GM19240 (cell line): ENCODE results near the gene BMAL2.

GRCh38 chr12:25757389-25757754 is 201.1 kb upstream of the RASSF8 start:
- RRBS = no CpG with 5 or more reads among the region's 2 CpGs

- RRBS = no CpG with 5 or more reads among the region's 3 CpGs
These were observed 69.7 kb downstream of the BHLHE41 start for GRCh38 chr12:26055107-26055577.

DNA sequence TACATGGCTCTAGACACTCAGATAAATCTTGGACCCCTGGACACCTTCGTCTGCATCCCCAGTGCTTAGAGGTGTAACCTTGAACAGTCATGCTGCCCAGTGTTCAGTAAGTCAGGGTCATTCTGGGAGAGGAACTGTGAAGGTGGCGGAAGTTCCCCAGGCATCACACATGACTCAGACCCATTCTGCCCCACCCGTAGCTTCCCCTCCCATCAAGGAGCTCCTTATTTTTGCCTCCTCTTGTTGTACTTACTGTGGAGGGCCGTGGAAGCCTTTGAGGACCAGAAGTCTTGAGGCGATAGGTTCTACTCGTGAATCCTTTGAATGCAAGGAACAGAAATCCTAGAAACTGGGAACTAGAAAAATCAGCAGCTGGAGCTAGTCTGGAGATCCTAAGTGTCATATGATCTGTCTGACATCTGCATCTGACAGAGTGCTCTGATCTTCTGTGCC is 18.0 kb upstream of the SSPN start:
- RRBS = no CpG with 5 or more reads among the region's 6 CpGs

GRCh38 chr12:26231230-26231804 is 35.9 kb downstream of the SSPN start:
- RRBS = no CpG with 5 or more reads among the region's 4 CpGs

- RRBS = no CpG with 5 or more reads among the region's 9 CpGs
These were observed 92.1 kb downstream of the SSPN start for GRCh38 chr12:26287474-26287884.

DNA sequence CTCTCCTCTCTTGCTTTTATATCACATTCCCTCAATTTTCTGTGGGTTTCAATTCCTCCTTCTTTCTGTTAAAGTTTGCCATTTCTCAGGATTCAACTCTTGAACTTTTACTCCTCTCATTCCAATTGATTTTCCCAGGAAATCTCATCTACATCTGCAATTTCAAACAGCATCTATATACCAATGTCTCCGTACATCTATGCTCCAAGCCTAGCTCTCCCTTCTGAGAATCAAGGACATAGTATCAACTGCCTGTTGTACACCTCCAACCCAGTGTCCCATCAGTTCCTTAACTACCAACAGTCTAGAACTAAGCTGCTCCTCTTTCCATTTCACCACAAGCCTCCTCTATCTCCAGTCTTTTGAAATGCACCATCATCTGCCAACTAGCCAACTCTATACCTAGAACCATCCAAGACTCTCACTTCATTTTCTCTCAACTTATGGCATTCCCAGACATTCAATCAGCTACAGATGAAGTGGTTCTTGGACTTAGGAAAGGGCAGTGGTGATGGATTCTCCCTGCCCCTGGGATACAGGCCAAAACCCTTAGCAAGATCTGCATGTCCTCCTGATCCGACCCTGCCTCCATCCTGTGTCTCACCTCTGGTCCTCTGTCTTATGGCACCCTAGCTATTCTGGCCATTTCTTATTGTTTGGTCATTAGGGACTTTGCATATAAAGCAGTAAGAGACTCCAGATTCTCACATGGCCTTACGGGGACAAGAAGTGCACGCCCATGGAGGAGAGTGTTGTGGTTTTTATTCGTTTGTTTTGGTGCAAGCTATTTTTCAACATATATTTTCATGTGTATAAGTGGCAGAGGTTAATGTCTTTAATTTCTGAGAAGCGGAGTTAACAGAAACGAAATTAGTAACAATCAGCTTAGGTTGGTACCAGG is 264.5 kb downstream of the SSPN start:
- RRBS = no CpG with 5 or more reads among the region's 7 CpGs

DNA sequence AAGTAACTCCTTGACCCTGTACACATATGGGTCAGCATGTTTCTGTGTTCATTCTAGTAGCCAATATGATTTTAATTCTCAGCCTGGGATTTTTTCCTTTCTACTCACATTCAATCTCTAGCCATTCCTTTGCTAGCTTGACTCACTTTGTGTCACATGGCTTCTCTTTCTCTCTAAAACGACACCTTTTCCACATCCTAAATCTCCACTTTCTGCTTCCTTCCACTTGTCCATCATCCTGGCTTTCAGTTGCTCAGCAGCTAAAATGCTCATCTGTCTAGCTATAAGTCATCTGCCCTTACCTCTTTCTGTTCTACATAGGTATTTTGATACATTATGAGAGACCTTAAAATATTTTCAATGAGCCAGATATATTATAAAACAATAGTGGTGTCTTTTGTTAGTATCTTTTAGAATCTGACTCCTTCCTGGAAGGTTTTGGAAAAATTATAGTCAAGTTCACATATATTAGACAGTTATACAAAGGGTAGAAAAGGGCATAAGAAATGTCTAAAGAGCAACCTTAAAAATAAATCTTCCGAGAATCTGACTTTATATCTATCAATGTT is 278.3 kb downstream of the SSPN start:
- RRBS = no CpG with 5 or more reads among the region's 2 CpGs

GRCh38 chr12:26878544-26879293 is 45.7 kb upstream of the ITPR2 start:
- RRBS = no CpG with 5 or more reads among the region's 9 CpGs

- RRBS = no CpG with 5 or more reads among the region's 2 CpGs
These were observed 15.2 kb downstream of the FGFR1OP2 start for GRCh38 chr12:26953484-26953929.

DNA sequence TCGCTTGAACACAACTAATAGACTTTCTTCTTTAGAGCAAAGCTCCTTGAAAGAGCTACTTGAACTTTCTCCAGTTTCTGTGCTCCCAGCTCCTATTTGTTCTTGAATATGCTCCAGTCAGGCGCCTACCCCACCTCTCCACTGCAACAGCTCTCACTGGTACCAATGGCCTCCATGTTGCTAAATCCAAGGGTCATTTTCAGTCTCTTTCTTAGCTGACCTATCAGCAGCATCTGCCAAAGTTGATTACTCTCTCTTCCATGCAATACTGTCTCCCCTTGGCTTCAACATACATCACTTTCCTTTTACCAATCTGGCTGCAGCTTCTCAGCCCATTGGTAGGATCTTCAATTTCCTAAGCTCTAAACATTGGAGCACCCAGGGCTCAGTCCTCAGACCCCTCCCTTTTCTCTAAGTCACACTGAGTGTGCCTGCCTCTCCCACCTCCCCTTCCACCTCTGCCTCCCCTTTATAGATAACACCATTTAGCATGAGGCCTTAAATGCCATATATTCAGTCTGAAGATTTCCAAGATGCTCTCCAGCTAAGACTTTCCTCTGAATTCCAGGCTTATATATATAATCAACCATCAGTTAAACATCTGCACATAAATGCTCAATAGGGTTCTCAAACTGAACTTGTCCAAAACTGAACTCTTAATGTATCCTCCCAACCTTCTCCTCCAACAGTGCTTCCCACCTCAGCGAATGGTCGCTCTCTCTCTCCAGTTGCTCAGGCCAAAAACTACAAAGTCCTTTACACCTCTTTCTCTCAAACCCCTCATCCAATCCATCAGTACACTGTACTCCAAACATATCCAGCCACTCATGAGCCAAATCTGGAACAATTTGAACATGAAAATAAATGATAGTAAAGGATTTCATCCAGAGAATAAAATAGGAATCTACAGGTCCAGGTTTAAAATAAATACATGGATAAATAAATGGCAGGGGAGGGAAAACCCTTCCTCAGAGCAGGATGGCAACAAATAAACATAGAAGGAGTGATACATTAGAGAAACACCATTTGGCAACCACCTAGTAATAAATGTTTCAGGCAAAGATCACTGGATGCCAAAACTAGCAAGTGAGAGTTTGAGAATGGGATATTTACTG is 27.2 kb downstream of the TM7SF3 start:
- RRBS = no CpG with 5 or more reads among the region's 4 CpGs

GRCh38 chr12:27142171-27142436 is 59.7 kb upstream of the C12orf71 start:
- RRBS = no CpG with 5 or more reads among the region's 2 CpGs

GRCh38 chr12:27244435-27245310 is 587 bp downstream of the STK38L start:
- RRBS = 1% methylated on average over 8 of the region's 31 CpGs

- RRBS = no CpG with 5 or more reads among the region's 5 CpGs
These were observed 838 bp upstream of the BMAL2 start for GRCh38 chr12:27331719-27332277.

DNA sequence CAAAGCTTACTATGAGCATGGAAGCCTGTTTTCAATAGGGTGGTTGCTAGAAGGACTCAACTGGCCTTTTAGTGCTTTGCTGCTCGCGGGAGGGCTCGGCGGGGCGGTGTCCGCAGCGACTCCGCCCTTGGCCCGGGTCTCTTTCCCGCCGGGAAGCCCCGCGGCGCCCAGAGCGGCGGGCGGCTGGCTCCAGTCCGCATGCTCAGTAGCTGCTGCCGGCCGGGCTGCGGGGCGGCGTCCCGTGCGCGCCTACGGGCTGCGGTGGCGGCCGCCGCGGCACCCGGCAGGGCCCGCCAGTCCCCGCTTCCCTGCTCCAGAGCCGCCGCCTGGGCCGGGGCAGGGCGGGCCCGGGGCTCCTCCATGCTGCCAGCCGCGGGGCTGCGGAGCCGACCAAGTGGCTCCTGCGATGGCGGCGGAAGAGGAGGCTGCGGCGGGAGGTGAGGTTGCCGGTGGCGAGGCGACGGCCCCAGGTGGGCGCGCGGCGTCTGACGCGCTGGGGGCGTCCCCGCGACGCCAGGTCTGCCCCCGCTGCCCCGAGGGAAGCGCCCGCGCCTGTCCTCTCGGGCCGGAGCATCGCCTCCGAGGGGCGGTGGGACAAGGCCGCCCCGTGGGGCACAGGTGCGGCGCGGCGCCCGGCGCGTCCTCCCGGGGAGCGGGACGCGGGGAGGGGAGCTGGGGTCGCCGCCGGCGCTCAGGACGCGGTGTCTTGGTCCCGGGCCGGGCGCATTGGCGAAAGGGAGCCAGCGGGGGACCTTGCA is at the start of gene BMAL2:
BMAL2 (plus strand) TSS at position 170 of the 758 bp plus-strand sequence.
- RRBS = 1% methylated on average over 52 of the region's 97 CpGs

GRCh38 chr12:27379041-27380283 is 46.8 kb downstream of the BMAL2 start:
- RRBS = no CpG with 5 or more reads among the region's 11 CpGs

GRCh38 chr12:27561314-27561900 is 37.4 kb downstream of the PPFIBP1 start:
- RRBS = no CpG with 5 or more reads among the region's 5 CpGs

DNA sequence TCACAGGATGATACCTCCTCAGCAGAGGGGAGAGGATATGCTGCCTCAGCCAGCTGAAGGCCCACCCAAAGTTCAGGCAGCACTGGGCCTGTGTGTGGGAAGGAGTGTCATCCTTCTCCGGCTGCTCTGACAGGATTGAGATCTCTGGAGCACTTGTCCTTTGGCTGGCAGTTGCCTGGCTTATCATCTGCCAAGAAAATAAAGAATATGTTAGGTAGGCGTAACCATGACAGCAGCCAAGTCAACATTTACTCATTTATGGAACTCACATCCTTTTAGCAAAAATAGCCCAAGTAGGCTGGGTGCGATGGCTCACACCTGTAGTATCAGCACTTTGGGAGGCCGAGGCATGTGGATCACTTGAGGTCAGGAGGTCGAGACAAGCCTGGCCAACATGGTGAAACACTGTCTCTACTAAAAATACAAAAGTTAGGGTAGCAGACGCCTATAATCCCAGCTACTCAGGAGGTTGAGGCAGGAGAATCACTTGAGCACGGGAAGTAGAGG is 68.6 kb downstream of the PPFIBP1 start:
- RRBS = no CpG with 5 or more reads among the region's 7 CpGs

DNA sequence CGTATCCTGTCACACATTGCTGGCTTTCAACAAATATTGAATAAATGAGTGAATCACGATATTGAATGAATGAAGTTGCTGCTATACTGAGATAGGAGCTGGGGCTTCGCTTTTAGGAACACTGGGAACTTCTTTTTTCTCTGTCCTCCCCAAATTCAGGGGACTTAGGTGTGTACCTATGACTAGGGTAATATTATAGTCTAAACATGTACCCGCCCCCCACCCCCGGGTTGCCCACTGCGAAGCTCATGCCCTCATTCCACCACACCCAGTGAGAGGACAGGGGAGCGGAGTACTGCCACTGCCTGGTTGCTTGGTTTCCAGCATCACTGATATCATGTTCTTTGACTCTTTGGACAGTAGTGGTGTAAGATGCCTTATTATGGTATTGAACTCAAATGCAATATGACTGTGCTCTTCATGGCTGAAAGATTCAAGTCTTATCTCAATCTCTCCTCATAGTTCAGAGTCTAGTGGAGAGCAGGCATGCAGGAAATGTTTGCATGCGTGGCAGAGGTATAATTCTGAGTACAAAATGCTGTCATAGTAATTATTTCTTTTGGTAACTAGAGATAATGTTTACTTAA is 55.8 kb upstream of the REP15 start:
- RRBS = no CpG with 5 or more reads among the region's 8 CpGs

- RRBS = no CpG with 5 or more reads among the region's 22 CpGs
These were observed 9.2 kb downstream of the PTHLH start for GRCh38 chr12:27963196-27963878.

DNA sequence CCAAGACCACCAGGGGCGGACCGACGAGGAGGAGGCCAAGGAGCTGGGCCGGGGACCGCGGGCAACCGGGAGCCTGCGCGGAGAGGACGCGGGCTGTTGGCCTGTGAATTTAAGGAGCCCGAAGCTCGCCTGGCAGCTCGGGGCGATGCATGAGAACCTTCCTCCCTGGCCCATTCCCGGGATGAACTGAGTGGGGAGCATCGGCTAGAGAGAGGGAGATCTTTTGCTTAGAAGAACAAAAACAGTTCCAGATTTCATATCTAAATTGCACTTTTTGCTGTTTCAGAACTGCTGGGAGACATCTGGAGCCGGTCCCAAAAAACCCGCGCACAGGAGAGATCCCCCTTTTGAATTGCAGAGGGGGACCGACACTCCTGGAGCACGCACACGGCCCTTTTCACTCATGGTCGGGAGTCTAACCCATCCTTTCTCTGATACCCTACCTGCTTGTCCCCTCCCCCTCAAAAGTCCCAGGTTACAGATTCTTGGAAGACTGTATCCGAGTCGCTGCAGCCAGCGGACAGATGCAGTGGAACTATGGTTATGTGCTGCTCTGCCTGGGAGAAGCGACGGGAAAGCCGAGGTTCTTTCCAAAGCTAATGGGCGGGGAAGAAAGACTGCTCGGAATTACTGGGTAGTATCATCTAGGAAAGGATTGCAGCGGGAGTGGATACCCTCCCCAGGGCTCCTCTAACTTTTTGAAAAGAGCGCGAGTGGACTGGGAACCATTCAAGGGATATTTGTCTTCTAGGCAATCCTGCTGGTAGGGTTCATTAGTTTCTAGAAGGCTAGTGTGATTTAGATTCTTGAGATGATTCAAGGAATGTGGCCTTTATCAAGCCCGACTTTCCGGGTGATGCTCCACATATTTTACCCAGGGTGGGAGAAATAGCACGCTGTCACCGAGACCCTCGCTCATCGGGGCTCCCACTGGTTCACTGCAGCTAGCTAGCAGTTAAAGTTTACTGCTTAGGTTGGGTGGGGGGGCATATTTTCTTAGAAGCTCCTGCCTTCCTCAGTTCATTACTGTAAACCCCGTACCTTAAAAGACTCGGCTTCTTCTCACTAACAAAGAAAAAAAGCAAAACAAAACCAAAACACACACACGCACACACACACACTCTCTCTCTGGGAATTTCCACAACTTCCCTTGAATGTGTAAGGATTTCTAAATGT is 1.4 kb downstream of the PTHLH start:
- RRBS = 4% methylated on average over 11 of the region's 44 CpGs